ENCODE measurements around the gene FPGS.

- PRO-cap = no peak
- RRBS, 2 experiments = under 1 to 1% methylated on average over 10 to 15 of the region's 22 CpGs
Observed at GRCh38 chr9:125746433-125746591, 861 bp upstream of the PBX3 start.

DNA sequence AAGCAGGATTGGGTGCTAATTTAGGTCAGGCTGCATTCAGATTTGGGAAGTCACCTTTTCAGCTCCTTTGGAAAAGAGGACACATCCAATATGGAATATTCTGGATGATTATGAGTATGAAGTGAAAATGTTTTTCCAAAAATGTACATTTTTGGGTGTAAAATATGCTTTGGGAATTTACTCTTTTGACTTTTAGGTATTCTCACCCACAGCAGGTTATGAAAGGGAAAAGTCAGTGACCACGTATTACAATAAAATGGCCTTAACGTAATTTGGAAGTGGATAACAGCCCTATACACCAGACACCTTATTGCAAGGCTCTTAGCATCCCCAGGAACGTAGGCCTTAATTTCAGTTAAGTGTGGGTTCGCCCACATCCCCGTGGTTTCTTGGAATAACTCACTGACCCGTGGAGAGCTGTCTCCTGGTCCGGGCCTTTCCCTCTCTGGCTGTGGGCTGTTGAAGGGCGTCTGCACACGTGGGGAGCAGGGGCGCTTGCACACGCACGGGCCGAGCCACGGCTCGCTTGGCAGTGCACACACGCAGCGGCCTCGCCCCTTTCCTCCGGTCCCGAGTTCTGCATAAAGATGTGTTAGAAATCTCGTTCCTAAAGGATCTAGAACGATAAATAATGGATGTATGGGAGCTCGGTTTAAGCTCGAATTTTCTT is 141.8 kb downstream of the PBX3 start:
- PRO-cap = no peak
- RRBS, 2 experiments = 14% methylated on average over 4 of the region's 24 CpGs; no CpG with 5 or more reads in 1 of the 2 experiments

GRCh38 chr9:126391931-126392794 is 65.5 kb downstream of the MVB12B start:
- PRO-cap = no peak
- RRBS, 2 experiments = no CpG with 5 or more reads among the region's 19 CpGs

GRCh38 chr9:126722131-126722990 is 82.5 kb upstream of the ZBTB43 start:
- PRO-cap = bidirectional peak, plus-strand start at chr9:126722716, minus-strand start at chr9:126722443
- RRBS, 2 experiments = 1 to 2% methylated on average over 29 to 32 of the region's 54 CpGs

DNA sequence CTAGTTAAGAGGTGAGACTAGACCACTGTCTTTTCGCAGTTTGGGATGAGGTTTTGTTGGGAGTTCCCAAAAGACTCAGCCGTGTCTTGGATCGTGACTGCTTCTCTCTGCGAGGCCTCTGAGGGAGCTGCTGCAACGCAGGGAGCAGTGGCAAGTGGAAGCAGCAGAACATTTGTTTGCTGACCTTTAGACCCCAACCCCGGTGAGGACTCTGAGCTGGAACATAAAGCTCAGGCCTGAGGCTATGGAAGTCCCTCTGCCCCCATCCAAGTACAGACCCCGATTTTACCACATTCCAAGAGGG is 1.6 kb downstream of the RALGPS1 start:
- PRO-cap = no peak
- RRBS, 2 experiments = no CpG with 5 or more reads among the region's 7 CpGs

DNA sequence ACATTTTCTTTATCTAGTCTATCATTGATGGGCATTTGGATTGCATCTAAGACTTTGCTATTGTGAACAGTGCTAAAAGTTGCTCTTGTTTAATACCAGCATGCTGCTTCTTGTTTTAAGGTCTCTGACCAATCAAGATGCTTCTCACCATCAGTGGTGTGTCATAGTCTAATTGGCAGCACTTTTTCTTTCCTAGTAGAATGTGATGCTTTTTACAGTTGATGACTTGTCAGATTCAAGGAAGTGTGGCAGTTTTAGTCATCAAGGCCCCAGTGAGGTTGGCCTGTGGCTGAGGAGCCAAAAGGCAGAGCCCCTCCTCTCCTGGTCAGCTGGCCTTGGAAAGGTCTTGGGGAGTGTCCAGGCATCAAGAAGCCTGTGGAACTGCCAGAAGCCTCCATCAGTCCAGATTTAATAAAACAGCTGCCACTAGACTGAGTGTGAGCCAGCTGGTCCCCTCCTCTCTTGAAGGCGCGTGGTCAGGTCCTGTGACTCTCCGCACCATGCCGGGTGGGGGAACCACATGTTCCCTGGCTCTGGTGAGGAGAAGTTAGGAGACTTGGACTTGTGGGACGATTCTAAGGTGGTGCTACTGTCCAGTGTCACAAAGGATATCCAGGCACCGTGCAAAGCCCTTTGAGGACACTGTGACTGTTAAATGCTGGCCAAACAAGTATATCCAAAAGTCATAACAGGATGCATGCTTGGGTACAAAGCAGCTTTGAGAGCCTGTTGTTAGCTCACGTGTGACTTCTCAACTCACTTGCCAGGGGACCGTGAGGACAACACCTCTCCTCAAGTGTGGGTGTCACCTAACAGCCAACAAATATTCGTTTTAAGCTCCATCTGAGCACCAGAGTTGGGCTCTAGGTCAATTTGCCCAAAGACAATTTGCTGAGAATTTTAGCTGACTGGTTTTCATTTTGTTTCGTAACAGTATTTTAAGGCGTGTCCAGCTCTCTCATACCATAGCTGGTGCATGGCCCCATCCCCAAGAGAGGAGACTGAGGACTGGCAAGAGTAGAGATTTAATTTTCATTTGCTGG is 6.1 kb upstream of the ANGPTL2 start:
- PRO-cap = no peak
- RRBS, 2 experiments = no CpG with 5 or more reads among the region's 11 CpGs

- PRO-cap = no peak
- RRBS, 2 experiments = no CpG with 5 or more reads among the region's 18 CpGs
Observed at GRCh38 chr9:127199125-127199916, 65.3 kb upstream of the GARNL3 start.

GRCh38 chr9:127509684-127510126 is 58.4 kb downstream of the LRSAM1 start:
- PRO-cap = no peak
- RRBS, 2 experiments = 71 to 93% methylated on average over 1 of the region's 12 CpGs

GRCh38 chr9:127539571-127540017 is 29.3 kb downstream of the NIBAN2 start:
- PRO-cap = no peak
- RRBS, 2 experiments = 2 to 33% methylated on average over 3 of the region's 6 CpGs

- PRO-cap = no peak
- RRBS, 2 experiments = no CpG with 5 or more reads among the region's 12 CpGs
Observed at GRCh38 chr9:127549034-127549740, 19.7 kb downstream of the NIBAN2 start.

DNA sequence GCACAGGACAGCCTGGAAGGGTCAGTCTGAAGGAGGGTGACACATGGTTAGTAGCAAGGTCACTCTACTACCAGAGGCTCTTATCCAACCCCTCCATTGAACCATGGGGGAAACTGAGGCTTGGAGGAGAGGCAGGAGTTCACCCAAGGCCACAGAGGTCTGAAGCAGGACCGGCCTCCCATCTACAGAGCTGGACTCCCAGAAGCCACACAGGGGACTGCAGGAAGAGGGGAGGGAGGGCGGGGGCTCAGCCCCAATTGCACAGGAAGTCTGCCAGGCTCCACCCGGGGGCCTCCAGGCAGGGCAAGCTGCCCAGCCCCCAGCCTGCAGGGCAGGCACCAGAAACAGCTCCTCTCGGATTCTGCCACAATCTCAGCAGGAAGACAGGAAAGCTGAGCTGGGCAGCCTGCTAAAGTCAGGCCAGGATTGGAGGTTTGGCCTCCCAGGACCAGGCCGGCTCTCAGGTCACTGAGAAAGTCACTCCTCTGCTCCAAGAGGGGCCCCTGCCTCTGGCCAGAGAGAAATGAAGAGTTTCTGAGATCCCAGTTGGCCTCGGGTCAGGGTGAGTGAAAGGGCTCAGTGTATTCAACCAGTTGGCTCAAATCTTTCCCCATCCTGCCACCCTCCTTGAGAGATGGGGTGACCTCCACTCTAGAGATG is 11.5 kb downstream of the NIBAN2 start:
- PRO-cap = no peak
- RRBS, 2 experiments = 0% methylated on average over 1 of the region's 6 CpGs; no CpG with 5 or more reads in 1 of the 2 experiments

GRCh38 chr9:127561035-127561302 is 7.9 kb downstream of the NIBAN2 start:
- PRO-cap = no peak
- RRBS, 2 experiments = no CpG with 5 or more reads among the region's 3 CpGs

GRCh38 chr9:127568016-127568498 is 816 bp downstream of the NIBAN2 start:
- PRO-cap = no peak
- RRBS, 2 experiments = 2 to 4% methylated on average over 12 of the region's 22 CpGs

DNA sequence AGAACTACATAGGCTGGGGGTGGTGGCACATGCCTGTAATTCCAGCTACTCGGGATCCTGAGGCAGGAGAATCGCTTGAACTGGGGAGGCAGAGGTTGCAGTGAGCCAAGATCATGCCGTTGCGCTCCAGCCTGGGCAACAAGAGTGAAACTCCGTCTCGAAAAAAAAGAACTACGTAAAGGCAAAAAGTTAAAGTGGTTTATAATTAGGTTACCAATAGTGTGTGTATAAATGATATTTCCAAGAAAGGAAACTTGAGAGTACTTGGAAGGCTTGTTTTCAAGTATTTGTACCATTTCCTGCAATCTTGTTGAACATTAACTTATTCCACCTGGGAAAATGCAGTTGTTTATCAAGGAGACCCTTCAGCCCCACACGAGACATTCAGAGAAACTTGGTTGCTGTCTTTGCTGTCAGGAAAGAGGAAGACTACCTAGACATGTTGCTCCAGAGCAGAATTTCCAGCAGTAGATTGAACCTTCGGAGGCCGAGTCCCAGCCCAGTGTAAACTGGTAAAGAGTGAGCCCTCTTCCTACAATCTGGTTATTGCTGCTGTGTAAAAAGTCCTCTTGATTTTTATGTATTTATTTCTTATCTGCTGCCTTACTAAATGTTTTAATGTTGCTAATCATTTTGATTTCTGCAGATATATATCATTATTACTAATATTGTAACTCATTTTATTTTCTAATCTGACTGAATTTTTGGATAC is 30.1 kb downstream of the STXBP1 start:
- PRO-cap = no peak
- RRBS, 2 experiments = no CpG with 5 or more reads among the region's 10 CpGs

DNA sequence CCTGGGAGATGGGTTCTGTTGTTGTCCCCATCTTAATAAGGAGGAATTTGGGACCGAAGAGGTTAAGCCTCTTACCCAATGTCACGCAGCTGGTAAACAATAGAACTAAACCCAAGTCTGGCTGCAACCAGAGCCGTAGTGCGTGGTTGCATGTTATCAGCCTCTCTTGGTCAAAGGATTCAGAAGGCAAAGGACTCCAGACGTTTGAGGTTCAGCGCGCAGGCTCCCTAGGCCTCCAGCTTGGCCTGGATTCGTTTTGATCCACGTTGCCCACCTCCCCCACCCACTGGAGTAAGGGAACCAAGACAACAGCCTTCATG is 762 bp upstream of the TOR2A start:
- PRO-cap = no peak
- RRBS, 2 experiments = no CpG with 5 or more reads among the region's 9 CpGs

DNA sequence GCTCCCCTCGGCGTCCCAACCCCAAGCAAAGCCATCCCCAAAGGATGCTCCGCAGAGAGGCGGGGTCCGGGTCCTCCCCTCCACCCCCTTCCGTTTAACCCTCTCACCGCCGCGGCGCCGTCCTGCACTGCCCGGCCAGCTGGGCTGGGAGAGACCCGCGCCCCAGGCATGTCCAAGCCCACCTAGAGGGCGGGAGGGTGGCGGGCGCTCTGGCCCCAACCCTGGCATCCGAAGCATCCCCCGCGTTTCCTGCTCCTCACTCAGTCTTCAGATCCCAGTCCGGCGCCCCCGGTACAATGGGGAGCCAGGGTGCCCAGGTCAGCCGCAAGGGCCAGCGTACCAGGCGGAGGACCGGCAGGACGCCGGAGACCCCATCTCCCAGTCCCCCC is 19.3 kb upstream of the TOR2A start:
- PRO-cap = no peak
- RRBS, 2 experiments = 3 to 5% methylated on average over 14 to 16 of the region's 29 CpGs

DNA sequence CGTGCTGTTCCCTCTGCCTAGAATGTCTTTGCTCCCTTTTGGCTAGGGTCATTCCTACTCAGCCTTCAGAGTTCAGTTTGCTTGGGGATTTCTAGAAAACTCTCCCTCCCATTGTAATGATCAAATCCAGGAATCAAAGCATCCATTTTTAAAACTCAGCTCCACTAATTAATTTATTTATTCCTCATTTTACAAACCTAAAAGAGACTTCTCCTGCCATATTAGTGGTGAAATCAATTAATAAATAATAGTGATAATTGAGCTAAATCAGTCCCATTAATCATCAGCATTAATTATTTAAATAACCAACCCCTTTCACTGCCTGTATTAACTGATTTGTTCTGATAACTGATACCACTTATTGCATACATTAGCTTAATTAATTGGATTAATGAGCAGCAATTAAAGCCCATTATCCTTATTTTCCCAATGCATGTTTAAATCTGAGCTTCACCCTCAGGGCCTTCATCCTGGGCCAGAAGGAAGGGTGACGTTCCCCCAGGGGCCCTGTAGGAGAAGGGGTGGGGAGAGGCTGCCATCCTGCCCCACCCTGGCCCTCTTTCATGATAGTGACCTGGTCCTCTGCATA is 12.7 kb downstream of the SH2D3C start:
- PRO-cap = no peak
- RRBS, 2 experiments = no CpG with 5 or more reads among the region's 2 CpGs

DNA sequence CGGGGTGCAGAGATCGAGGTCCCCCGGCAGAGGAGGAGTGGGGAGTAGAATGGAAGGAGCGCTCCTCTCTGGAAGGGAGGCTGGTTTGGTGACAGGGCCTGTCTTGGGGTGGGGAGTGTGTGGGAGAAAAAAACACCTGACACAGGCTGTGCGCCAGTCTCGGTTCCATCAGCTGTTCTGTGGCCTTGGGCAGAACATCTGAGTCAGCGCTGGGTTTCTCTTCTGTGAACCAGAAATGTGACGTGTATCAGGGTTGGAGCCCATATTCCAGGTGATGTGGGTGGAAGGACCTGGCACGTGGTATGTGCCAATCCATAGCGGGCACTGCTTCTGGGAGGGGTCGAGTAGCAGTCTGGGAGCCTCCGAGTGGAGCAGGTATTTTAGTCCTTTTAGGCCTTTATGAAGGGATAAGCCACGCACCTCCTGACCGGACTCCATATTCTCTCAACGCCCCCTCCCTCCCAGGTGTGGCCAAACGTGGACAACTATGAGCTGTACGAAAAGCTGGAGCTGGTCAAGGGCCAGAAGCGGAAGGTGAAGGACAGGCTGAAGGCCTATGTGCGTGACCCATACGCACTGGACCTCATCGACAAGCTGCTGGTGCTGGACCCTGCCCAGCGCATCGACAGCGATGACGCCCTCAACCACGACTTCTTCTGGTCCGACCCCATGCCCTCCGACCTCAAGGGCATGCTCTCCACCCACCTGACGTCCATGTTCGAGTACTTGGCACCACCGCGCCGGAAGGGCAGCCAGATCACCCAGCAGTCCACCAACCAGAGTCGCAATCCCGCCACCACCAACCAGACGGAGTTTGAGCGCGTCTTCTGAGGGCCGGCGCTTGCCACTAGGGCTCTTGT is 3.1 kb downstream of the CDK9 start:
- PRO-cap = no peak
- RRBS, 2 experiments = 91 to 100% methylated on average over 4 to 5 of the region's 40 CpGs

DNA sequence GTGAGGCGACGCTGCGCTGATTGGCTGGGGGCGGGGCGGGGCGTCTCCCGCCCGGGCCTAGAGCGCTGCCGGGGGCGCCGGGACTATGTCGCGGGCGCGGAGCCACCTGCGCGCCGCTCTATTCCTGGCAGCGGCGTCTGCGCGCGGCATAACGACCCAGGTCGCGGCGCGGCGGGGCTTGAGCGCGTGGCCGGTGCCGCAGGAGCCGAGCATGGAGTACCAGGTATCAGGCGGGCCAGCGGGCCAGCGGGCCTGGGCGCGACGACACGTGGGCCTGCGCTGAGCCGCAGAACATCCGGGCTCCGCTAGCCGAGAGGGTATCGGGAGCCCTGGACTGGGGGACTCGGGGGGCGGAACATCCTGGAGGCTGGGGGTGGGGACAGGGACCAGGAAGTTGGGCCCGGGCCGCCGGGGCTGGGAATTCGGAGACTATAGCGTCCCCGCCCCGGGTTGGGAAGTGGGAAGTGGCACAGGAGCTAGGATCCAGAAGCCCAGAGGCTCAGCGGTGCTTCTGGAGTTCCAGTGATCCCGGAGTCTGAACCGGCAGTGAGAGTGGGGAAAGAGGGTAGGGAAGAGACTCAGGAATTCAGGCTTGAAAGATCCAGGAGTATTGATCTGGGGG is at the start of gene FPGS:
Gene FPGS (plus strand): TSS at position 43 of the 622 bp plus-strand sequence.
- PRO-cap = bidirectional peak, plus-strand start at position 86 of the sequence, minus-strand start outside the sequence; bidirectional peak, plus-strand start at position 364 of the sequence, minus-strand start at position 293 of the sequence
- RRBS, 2 experiments = 1 to 2% methylated on average over 3 to 29 of the region's 60 CpGs

- PRO-cap = no peak
- RRBS, 2 experiments = 20% methylated on average over 1 of the region's 12 CpGs; no CpG with 5 or more reads in 1 of the 2 experiments
Observed at GRCh38 chr9:127898351-127898732, 1.1 kb downstream of the ST6GALNAC6 start.